Measurements from ENCODE around the gene TFAP2C.

DNA sequence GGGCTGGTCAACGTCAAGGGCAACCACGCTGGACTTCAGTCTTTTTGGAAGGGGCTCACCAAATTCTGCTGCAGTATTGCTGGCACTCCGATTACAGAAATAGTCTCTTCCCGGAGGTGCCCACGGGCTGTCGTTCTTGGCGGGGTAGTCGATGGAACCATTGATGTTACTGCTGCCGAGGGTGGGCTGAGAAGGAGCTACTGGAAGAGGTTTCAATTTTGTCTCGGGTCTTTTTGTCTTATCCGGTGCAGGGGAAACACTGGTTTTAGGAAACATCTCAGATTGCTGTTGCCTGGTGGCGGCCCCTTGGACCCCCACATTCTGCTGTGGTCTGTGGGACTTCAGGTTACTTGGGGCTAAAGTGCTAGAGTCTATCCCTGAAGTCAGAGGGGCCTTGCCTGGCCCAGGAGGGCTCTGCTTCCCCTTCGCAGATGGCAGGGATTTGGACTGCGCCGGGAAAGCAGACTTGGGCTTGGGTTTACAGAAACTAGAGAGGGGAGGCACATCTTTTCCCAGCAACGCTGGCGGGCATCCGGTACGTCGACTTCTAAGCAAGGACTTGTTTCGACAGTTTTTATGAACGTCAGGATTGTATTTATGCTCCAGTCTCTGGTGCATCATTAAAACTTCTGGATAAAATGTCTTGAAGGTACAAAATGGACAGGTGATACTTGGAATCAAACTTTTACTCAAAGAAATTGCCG is 17.5 kb downstream of the ZNF217 start:
- RRBS: 51% methylated on average over 8 of the region's 23 CpGs

- RRBS: no CpG with 5 or more reads among the region's 10 CpGs
Measured at GRCh38 chr20:53592012-53592529, 1.6 kb downstream of the ZNF217 start.

DNA sequence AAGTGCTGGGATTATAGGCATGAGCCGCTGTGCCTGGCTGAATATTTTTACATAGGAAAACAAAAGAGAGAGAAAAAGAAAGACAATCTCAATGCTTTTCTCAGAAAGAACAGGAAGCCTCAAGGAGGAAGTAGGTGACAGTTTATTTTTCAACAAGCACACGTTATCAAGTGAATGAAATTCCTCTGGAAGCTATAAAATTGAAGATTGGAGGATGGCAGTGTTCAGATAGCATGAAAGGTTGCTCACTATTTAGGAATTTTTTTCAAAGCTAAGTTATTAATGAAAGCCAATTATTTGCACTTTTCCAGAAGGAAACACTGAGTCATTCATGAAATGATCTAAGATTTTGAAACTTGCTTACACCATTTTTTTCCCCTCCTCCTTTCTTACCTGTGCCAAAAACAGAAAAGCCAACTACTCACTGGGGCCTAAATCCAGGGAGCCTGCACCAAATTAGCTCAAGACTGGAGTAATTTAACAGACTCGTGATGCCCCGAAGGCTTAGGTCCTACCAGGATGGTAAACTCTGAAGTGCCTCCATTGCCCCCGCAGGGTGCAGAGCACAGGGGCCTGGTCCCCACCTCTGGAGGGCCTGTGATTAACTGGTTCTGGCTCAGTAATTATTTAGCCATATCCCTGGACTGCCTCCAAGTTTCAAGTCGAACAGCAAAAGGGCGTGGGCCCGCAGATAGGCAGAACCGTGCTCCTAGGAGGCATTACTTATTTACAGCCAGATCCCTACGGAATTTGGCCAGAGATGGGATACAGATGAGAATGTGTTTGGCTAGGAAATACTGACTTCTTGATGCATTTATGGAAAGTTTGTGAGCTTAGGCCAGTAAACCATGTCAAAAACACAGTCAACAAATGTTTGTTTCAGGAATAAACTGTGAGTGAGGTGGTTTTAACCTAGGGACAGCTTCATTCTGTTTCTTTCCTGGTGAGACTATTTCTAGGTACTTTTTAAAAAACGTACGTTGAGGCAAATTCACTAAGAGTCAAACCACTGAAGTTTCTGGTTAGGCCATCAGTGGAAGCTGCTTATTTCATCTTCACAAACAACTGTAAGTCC is 28.1 kb upstream of the ZNF217 start:
- RRBS: no CpG with 5 or more reads among the region's 12 CpGs

DNA sequence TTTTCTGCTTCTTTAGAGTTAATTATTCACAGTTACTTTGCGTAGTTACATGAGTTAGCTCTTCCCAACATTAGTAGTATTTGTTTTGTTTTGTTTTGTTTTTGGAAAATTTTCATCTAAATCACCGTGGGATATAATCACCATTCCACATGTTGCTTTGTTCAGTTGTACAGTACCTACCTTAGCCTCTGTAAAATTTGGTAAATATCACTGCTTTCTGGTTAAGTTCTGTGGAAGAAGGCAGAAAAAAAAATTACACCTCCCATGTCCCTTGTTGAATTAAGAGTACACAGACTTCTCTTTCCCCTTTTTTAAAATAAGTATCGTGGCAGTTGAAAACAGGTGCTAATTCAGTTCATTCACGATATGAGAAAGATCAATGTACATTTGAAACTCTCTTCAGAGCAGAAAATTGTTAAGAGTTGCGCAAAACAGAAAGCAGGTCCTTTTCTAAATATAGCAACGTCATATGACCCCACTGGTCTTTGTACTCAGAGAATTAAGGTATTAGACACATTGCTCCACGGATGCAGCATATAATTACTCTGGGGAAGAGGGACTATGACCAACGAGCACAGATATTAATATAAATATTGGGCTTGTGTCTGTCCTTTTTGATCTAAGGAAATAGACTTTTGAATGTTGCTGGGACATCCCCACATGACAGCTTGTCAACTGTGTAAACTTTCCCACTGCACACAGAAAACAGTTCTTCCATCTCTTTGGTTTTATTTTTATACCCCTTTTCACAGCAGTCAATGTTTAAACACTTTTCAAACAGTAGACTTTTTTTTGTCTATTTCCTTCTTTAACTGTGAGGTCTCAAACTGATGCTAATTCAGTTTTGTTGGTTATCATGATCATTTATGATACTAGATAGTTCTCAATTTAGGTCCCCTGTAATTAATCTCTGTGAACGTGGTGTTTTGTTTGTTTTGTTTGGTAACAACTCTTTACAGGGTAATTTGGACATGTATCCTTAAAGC is 58.7 kb upstream of the ZNF217 start:
- RRBS: no CpG with 5 or more reads among the region's 9 CpGs

DNA sequence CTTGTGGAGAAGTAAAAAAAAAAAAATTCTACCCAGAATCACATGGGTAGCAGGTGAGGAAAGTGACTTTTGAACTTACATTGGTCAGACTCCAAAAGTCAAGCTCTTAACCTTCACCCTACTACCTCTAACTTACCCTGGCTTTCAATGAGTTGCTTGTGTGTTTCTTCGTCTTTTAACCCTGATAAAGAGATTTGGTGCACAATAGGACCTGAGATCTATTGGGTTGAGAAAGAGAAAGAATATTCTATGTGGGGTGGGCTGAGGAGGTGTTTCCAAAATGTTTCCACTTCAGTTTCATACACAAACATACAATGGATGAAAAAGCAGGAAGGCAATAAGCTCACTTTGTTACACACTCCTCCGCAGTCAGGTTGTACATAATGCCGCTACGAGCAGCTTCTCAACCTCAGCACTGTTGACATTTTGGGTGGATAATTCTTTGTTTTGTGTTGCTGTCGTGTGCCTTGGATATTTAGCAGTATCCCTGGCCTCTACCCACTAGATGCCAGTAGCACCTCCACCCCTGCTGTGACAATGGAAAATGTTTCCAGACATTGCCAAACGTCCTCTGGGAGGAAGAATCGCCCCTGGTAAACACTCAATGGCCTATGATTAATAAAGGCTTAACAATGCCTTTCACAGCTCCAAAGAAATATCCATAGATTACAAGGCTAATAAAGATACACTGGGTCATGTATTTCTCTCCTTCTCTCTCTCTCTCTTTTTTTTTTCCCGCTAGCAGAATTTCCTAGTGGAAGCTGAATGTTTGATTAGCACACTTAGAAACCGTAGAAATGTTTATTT is 193.1 kb upstream of the ZNF217 start:
- RRBS: no CpG with 5 or more reads among the region's 9 CpGs

GRCh38 chr20:53805790-53806162 is 212.1 kb upstream of the ZNF217 start:
- RRBS: no CpG with 5 or more reads among the region's 4 CpGs

GRCh38 chr20:53884723-53884967 is 185.7 kb downstream of the BCAS1 start:
- RRBS: no CpG with 5 or more reads among the region's 2 CpGs

- RRBS: no CpG with 5 or more reads among the region's 15 CpGs
Measured at GRCh38 chr20:53898164-53898879, 172.1 kb downstream of the BCAS1 start.

DNA sequence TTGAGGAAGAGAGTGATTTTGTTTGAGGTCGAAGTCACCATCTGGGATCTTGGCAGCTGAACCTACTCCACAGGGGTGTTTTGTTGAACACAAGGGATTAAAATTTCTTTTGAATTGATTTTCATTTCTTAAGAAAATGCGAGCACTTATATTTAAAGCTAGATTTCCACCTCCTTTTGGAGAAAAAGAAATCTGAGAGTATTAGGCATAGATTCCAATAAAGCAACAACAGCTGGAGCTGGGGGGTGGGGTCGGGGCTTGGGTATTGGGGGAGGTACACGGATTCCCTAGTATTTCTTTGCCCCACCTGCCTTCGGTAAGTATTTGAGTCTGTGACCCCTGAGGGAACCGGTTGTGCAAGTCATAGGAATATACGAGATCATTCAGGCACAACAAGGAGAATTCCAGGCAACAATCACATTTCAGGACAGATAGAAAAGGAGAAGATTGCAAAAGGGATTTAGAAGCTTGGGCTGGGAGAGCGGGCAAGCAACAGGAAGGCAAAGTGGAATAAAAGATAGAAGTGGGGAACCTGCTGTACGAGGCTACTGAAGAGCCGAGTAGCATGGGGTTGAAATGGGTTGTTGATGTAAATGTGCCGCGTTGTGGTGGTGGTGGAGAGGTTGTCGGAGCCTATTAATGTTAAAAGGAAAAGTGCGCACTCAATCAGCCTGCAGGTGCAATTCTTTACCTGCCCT is 149.0 kb downstream of the BCAS1 start:
- RRBS: no CpG with 5 or more reads among the region's 14 CpGs

GRCh38 chr20:54069007-54069446 is 1.4 kb downstream of the BCAS1 start:
- RRBS: no CpG with 5 or more reads among the region's 7 CpGs

DNA sequence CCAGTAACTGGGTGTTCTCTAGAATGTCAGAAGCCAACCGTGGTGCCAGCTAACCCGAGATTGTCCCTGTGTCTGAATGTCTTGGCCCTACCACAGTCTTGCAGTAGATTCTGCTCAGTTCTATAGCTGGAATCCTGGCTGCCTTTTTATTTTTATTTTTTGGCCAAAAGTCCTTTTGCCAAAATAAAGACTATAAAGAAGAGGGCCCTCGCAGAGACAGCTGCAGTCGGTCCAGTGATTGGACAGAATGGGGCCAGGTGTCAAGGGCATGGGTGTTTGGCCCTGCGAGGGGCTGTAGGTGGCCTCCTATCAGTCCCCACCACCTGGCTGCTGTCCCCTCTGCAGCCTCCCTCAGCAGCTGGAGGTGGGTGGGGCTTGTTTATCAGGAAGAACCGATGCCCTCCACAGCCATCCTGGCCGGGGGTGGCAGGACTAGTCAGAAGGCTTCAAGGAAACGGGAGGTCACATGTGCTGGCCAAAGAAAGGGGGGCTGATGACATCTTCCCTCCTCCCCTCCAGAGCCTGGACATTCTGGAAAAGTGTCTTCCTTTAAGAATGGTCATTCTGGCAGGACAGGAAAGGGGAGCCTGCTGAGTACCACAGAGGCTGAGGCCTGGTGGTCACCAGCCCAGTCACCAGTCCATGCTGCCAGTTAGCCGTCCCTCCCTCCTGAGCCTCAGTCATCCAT is 4.0 kb downstream of the FAM210B start:
- RRBS: no CpG with 5 or more reads among the region's 9 CpGs

GRCh38 chr20:56417835-56418930 is 6.1 kb downstream of the CASS4 start:
- RRBS: no CpG with 5 or more reads among the region's 15 CpGs

- RRBS: no CpG with 5 or more reads among the region's 1 CpG
Measured at GRCh38 chr20:56423858-56424328, 11.8 kb downstream of the CASS4 start.

GRCh38 chr20:56443362-56443951 is 25.0 kb upstream of the RTF2 start:
- RRBS: no CpG with 5 or more reads among the region's 19 CpGs

DNA sequence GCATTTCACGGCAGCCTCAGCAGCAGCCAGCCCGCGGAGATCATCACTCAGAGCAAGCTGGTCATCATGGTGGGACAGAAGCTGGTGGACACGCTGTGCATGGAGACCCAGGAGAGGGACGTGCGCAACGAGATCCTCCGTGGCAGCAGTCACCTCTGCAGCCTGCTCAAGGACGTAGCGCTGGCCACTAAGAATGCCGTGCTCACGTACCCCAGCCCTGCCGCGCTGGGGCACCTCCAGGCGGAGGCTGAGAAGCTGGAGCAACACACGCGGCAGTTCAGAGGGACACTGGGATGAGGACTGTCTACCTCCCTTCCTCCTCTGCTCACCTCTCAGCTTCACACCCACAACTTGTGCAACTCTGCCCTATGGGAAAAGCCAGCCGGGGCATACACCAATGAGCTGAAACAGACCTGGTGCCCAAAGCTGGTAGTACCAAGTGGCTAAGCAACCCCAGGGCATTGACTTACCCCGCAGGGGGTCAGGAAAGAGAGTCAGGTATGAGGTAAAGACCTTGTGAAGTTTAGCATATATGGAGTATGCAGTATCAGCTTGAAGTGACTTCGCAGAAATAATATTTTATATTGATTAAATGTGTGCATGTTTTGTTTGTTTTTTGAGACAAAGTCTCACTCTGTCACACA is 9.9 kb upstream of the RTF2 start:
- RRBS: no CpG with 5 or more reads among the region's 20 CpGs

DNA sequence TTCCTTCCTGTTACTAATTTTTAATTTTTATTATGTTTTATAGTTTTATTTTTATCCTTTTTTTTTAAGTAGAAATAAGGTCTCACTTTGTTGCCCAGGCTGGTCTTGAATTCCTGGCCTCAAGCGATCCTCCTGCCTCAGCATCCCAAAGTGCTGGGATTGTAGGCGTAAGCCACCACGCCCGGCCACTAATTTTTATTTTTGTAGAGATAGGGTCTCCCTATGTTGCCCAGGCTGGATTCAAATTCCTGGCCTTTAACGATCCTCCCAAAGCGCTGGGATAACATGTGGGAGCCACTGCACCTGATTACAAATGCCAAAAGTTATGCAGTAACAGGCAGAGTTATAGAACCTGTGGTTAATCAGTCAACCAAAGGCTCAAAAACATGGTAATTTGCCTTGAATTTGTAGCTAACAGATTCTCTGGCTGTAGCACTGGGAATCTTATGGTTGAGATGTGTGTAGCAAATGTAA is 9.1 kb downstream of the RTF2 start:
- RRBS: no CpG with 5 or more reads among the region's 6 CpGs

DNA sequence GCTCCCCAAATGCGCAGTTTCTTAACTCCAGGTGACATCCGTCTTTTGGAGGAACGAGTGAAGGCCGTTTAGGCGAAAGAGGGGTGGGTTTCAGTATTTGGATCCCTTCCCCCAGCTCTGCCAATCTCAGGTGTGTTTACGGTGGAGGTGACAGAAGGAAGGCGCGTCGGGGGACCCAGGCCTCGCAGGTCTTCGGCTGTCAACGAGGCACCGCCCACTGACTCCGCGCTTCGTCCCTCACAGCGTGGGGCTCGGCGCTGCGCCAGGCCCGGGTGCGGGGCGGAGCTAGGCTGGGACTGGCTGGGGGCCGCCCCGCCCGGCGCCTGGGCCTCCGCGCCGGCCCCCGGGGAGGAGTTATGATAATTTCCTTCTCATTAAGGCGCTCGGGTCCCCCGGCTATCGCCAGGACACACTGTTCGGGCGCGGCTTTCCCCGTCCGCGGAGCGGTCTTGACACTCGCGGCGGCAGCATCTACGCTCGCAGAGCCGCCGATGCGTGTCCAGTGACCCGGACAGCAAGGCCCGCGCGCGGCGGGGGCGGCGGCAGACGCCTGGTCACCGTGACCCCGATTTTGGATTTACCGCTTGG is at the start of gene TFAP2C:
TSS of gene TFAP2C (plus strand) at position 405 of the 588 bp plus-strand sequence.
- RRBS: 1% methylated on average over 6 of the region's 62 CpGs

DNA sequence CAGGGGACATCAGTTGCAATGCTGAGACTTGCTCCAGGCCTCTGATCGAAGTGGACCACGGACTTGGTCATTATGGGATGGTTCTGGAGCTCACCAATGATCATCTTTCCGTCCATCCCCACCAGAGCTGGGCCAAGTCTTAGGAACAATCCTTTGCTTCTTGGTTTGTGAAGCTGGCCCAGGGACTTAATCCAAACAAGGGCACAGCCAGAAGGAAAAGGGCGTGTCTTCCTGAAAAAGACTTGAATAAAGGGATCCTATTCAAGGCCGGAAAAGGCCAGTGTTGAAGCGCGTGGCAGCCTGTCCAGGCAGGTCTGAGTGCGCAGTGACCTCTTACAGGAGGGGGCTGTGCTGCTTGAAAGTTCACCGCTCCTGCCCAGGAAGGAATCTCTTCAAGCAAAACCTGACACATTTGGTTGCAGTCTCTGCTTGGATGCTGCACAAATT is 136.0 kb downstream of the TFAP2C start:
- RRBS: no CpG with 5 or more reads among the region's 9 CpGs

DNA sequence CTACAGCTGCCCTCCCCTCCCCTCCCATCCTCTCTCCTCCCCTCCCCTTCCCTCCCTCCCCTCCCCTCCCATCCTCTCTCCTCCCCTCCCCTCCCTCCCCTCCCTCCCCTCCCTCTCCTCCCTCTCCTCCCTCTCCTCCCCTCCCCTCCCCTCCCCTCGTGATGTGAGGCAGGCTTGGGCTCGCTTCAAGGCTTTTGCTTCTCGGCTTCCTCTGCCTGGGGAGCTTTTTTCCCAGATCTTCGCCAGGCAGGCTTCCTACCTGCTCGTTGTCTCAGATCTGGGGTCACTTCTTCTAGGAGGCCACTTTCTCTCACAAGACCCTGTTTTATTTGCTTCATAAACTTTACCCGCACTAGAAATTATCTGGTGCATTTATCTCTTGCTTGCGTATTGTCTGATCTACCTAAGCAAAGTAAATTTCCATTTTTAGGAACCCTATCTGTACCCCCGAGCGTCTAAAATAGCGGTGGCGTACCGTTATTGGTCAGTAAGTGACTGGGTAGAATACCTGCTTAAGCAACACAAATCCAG is 150.8 kb downstream of the TFAP2C start:
- RRBS: no CpG with 5 or more reads among the region's 12 CpGs

DNA sequence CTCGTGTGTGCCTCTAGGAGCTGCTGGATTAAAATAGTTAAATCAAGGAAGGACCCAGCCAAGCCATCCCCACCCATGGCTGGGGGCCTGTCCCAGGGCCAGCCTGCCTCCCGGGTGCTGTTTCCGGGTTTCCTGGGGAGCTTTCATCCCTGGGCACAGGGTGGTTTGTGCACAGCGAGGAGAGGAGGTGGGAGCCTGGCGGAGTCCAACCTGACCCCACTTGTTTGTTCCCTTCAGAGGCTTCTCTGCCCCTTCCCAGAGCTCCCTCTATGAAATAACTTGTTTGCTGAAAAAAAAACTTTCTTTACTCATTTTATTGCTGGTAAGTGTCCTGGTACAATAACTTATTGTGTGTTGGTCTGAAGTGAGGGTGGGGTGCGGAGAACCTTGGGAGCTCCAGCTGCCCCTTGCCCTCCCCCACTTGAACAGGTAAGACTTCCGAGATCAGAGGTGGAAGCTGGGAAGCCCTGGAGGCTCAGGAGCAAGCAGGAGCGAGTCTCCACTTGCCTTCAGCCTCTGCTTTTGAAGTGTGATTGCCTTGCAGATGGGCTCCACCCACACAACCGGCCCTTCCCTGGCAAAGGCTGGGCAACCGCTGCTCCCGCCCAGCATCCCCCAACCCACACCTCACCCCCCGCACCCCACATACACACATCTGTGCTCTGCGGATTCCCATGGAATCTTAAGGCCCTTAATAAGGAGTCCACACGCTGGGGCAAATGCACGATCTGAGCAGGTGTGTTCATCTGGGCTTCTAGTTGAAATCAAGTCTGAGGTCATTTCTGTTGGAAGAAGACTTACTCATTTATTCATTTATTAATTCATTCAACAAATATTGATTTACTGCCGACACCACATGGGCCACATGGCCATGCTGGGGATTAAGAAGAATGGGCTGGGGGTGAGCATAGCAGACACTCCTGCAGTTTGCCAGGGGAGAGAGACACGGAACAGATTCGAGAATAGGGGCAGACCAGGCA is 179.6 kb downstream of the TFAP2C start:
- RRBS: no CpG with 5 or more reads among the region's 18 CpGs